Colic lymph node (tissue), 1 donor: ENCODE measurements around a stretch of chr7.

- PRO-cap, result no peak
These were observed 585 bp downstream of the ZKSCAN1 start for GRCh38 chr7:100015744-100016618.

GRCh38 chr7:100075621-100076196, 5.8 kb downstream of the ZNF3 start:
- PRO-cap, result no peak

GRCh38 chr7:100091818-100092714, 3.3 kb downstream of the COPS6 start:
- PRO-cap, result no peak

DNA sequence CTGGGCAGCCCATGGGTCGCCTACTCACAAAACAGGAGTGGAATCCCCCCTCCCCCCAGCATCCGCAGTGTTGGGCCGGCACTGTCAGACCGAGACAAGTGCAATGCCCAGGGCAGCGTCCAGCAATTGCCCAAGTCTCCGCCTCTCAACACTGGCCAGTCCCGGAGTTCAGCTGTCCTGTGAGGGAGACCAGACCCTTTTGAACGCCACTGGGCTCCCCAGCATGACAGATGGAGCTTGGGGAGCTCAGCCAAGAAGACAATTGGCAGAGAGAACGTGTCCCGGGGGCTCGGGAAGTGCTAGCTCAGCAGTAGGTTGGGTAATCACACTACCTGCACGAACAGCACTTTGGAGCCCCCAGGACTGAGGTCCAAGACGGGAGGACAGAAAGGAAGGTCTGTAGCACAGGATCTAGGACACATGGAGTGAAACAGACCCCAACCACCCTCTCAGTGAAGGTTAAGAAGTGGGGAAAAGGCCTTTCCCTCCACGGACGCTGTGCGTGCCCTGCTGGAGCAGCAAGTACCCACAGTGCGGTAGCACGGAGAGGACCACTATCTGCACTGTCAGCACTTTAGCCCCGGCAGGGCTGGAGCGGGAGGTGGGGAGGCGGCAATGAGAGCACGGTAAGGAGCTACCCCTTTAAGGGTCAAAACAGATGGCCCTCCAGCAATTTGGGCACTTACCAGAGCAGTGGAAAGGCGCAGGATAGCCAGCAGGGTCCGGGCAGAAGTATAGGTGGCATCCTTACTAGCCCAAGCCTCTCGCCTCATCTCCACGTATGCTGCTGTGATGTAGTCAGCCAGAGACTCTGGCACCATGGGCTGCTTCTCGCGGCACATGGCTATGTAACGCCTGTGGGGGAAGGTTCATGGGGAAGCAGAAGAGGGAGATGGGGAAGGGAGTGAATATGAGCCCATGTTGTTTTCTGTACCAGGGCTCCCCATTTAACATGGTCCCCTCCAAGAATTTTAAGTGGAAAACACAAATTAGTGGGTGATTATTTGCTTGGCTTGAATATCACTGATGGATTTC, 5.0 kb downstream of the COPS6 start:
- PRO-cap, result no peak

GRCh38 chr7:100124791-100125353, 1.9 kb upstream of the MBLAC1 start:
- PRO-cap, result no peak

- PRO-cap, result no peak
These were observed 3.0 kb upstream of the PILRB start for GRCh38 chr7:100354774-100355411.

DNA sequence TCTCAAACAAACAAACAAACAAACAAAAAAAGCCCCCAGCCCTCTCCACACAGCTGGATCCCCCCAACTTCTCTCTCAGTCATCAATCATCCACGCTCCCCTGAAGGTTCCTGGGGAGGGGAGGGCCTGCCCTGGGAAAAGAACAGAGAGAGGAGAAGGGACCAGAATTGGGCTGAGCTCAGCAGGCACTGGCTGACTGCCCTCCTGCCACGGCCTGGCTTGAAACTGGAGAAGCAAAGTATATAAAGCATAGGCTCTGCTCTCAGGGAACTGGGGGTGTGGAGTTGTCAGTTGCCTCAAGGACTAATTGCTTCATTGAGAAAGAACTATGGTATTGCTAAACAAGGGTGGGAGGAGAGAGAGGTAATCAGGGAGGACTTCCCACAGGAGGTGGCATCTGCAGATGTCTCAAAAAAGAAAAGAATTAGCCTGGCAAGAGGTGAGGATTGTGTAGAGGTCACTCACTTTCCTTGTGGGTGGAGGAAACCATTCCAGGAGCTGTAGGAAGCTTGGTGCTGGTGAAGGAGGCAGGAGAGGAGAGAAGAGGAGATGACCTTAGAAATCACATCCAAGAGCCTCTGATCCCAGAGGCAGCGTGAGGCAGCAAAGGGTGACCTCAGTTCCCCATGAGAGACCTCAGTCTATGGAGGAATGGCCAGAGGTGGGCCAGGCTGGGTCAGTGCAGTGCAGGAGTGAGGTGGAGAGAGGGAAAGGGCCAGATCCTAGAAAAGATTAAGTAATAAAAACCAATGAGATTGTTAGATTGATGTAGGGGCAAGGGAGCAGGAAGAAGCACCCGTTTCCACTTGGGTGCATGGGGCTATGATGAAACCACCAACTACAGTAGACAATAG, 2.3 kb downstream of the PILRB start:
- PRO-cap, result no peak

DNA sequence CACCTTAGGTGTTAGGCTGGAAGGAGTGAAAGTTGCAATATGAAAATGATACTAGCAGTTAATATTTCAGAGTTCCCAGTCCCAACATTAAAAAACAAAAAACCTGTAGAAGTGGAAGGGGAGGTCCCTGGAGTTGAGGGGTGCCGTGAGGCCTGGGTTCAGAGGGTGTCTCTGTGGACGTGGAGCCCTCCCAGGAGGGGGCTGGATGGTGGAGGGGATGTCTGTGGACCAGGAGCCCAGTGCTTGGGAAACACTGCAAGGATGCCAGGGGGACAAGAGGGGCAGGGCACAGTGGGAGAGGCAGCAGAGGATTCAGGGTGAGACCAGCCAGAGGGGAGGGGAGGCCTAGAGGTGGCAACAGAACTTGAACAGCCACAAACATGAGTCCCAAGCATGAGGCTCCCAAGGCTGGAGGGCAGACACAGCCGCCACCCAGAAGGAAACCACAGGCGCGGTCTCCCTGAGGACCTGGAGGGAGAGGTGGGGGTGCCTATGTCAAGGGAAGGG, 7.0 kb upstream of the PILRA start:
- PRO-cap, result no peak

- PRO-cap, result bidirectional peak, plus-strand start at chr7:100430806, minus-strand start at chr7:100430792
These were observed 1.2 kb downstream of the MEPCE start for GRCh38 chr7:100430598-100431487.

DNA sequence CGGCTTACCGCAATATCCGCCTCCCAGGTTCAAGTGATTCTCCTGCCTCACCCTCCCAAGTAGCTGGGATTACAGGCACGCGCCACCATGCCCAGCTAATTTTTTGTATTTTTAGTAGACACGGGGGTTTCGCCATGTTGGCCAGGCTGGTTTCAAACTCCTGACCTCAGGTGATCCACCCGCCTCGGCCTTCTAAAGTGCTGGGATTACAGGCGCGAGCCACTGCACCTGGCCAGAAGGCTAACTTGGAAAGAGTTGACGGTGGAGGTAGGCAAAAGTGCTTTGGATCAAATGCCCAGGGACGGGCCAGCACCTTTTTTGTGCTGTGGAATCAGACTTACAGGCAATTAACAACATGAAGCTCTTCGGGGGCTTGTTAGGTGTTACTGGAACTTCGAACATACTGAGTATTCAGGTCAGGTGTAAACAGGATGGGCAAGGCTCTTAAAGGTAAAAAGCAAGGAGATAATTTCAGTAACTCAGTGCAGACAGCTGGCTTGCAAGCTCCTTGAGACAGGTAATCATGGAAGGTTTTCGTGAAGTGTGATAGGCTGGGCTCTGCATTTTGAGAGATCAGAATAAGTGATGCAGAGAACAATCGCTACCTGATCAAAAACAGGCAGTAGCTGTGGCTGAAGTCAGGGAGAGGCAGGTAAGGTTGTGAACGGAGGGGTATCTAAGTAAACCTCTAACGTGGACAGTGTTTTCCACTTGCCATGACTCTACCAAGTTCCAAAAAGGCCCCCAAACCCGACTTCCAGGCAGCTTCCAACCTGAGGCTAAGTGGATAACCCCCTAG, 1.7 kb downstream of the PPP1R35 start:
- PRO-cap, result bidirectional peak, plus-strand start at position 474 of the sequence, minus-strand start at position 388 of the sequence; unidirectional peak, plus-strand start at position 774 of the sequence

DNA sequence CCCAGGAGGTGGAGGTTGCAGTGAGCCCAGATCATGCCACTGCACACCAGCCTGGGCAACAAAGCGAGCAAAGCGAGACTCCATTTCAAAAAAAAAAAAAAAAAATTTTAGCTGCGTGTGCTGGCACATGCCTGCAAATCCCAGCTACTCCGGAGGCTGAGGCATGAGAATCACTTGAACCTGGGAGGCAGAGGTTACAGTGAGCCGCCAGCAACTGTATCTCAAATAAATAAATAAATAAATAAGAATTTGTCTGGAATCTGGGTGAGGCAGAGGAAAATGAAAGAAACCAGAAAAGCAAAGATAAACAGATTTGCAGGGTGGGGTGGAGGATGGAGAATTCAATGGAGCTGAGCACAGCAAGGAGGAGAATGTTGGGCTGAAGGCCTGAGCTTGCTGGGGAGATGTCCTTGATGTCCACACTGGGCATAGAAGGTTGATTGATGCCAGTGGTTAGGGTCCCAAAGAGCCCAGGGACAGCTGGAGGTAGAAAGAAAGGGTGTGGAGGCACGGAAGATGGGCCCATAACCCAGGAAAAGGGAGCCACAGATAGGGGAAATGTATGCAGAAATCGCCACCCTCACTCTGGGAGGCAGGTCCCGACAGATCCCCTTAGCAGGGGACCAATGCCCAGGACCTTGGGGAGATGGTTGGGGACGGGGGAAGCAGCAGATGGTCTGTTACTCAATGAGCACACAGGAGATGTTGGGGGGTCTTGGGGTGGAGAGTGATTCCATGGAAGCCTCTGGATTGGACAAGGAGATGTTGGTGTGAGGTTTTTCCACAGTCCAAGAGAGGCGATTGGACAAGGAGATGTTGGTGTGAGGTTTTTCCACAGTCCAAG, 6.6 kb upstream of the PPP1R35 start:
- PRO-cap, result no peak

DNA sequence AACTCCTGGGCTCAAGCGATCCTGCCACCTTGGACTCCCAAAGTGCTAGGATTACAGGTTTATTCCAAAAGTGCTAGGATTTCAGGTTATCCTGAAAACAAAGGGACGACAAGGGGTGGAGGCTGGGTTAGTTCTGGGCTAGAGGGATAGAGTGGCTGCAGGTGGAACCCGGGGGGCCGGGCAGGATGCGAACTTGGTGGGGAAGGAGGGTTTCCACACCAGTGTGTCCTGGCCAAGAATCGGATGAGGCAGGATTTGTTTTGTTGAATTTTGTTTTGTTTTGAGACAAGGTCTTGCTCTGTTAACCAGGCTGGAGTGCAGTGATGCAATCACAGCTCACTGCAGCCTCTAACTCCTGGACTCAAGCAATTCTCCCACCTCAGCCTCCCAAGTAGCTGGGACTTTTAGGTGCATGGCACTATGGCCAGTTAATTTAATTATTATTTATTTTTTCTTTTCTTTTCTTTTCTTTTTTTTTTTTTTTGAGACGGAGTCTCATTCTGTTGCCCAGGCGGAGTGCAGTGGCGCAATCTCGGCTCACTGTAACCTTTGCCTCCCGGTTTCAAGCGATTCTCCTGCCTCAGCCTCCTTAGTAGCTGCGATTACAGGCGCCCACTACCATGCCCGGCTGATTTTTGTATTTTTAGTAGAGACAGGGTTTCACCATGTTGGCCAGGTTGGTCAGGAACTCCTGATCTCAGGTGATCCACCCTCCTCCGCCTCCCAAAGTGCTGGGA, 12.9 kb upstream of the PPP1R35 start:
- PRO-cap, result no peak

DNA sequence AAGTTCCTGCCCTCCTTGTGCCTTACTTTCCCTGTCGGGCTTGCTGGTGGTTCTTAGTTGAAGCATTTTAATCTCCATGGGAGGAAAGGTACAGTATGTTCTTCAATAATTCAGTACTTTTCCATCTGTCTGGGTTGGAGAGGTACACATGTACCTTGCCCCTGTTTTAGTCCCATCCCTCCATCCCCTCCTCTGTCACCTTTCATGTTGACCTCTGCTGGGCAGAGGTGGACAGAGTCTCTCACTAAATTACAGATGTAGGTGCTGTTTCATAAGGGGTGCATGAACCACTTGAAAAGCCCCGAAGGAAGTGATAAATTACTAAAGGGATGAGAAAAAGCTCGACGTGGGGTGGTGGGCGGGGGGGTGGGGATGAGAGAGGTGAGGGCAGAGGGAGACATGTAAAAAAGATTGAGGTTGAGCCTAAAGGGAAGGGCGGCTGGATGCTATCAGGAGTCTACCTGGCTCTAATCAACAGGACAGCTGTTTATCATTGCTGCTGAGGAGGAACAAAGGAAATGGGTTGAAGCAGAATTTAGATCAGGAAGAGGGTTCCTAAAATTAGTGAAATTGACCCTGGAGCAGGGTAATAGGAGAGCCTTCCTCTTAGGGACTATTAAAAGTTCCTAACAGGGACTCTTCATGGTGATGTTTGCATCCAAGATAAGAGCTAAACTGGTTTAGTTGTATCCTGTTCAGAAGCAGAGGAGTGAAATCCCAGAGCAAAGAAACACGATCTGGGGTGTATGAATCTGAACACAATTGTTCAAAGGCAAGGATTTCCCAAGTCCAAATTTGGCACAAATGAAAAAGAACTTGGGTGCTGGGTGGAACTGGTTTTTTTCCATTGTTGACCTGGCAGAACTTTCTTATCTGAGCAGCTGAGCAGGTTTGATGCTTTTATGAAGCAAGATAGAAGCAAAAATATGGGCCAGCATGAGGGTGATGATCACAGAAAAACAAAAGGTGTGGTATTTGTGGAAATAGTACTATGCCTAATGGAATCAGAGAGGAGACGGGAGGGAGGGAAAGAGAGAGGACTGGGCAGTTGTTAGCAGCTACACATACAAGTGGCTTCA, 5.7 kb downstream of the AGFG2 start:
- PRO-cap, result no peak

GRCh38 chr7:100563833-100564228, 9.9 kb downstream of the SAP25 start:
- PRO-cap, result no peak

DNA sequence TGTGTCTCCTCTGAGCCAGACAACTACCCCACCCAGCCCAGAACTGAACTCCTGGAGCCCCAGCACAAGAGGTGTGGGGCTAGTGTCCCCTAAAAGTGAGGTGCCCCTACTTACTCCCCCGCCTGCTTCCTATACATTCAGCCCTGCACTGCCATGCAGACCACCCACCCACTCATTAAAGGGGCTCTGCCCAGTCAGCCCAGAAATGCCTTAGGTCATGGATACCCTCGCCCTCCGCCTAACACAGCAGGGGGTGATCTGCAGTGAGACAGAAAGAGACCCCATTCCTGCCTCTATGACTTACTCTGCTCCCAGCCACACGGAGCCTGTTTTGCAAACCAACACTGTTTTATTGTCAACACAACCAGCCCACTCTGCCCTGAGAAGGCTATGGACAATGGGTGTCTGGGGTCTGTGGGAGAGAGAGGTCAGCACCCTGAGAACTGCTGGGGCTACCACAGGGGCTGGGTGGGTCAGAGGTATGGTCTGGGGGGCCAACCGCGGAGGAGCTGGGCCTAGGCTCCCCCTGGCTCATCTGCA, 1.7 kb downstream of the SAP25 start:
- PRO-cap, result no peak

DNA sequence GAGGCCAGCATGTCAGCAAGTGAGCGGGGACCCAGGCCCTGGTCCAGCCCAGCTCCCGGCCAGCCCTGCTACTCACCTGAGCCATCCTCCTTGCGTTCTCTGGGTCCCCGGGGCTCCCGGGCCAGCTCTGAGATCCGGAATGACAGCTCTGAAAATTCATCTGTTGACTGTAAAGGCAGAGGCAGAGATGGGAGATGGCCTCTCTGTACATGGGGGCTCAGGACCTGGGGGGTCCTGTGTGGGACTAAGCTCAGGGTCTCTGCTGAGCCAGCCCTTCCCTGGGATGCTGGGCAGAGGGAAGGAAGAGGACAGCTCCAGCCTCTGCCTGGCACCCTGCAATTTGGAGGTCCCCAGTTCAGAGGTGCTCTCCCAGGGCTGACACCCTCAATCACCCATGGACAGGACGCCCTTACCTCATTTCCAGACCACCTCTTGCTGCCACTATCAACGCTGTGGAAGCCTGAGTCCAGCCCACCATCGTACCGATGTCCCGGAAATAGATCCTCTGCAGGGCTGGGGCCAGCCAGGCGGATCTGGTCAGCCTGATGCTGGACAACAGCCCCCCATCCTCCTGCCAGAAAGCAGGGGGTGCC, 4.1 kb upstream of the SAP25 start:
- PRO-cap, result no peak

GRCh38 chr7:100604671-100604985, 2.5 kb downstream of the PCOLCE start:
- PRO-cap, result unidirectional peak, plus-strand start at chr7:100604897

- PRO-cap, result no peak
These were observed 4.1 kb downstream of the GNB2 start for GRCh38 chr7:100677681-100678066.

- PRO-cap, result no peak
These were observed 4.7 kb downstream of the GNB2 start for GRCh38 chr7:100678067-100678854.

DNA sequence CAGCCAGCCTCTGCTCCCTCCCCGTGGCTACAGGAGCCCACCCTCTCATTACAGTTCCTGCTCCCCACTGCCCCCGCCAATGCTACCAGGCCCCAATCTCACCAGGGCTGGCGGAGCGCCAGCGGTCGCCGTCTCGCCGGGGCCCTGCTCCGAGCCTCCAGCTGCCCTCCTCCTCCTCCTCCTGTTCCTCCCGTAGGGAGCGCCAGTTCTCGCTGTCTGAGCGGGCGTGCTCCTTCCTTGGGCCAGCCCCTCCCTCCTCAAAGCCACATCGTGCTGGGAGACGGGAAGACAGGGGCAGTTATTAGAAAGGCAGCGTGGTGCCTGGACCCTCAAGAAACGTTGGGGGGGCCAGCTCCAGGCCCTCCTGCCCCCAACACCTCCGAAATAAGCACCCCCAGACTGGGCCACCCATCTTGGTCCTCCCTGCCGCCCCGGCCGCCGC, 7.5 kb downstream of the GIGYF1 start:
- PRO-cap, result no peak